Measurements from ENCODE around the genes FAM124B and NYAP2.

GRCh38 chr2:222892217-222893005 lies 31.6 kb downstream of the ACSL3 start:
- PRO-cap, result no peak

GRCh38 chr2:222919313-222920562 lies 58.9 kb downstream of the ACSL3 start:
- PRO-cap, result no peak

DNA sequence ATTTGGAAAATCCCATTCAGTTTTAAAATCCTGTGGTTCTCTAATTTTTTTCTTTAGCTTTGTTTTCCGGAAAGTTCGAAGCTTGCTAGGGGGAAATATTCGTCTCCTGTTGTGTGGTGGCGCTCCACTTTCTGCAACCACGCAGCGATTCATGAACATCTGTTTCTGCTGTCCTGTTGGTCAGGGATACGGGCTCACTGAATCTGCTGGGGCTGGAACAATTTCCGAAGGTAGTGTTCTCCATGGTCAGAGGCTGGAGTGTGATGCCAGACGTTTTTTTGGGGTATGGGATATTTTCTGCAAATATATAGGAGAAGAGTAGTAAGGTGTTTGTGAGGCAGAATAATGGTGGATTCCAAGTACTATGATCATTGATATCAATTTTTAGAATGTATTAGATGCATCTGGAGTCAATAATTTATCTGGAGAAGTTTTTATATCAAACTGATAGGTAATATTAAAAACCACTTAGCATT lies 66.2 kb downstream of the ACSL3 start:
- PRO-cap, result no peak

DNA sequence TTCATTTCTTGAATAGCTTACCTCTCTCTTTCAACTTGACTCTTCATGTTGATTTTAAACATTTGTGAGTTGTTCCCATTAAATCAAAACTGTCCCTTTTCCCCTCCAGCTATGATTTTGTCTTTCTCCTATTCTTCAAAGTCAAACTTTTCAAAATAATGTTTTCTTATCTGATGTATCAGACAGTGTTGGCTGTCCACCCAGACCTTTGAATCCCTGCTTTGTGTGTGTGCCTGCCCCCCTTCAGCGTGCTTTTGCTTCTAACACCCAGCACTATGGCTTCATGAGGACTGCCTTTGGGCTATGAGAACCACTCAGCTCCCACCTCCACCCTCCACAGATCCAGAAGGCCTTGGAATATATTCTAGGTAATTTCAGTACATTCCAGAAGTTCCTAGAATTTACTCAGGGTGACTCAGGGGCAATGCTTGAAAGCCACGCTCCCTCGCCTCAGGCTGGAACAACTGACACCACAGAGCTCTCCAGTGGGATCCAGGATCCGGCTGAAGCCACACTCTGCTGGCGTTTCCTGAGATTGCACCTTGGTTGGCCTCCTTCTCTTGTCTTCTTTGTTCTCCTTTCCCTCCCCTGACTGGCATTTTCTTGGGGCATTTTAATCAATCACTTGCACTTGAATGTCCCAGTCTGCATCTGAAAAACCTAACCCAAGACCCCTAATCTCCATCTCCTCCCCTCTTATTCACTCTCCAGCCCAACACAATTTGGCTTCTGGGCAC lies 92.7 kb upstream of the KCNE4 start:
- PRO-cap, result no peak

- PRO-cap, result no peak
Observed at GRCh38 chr2:223050711-223051674, 997 bp upstream of the KCNE4 start.

DNA sequence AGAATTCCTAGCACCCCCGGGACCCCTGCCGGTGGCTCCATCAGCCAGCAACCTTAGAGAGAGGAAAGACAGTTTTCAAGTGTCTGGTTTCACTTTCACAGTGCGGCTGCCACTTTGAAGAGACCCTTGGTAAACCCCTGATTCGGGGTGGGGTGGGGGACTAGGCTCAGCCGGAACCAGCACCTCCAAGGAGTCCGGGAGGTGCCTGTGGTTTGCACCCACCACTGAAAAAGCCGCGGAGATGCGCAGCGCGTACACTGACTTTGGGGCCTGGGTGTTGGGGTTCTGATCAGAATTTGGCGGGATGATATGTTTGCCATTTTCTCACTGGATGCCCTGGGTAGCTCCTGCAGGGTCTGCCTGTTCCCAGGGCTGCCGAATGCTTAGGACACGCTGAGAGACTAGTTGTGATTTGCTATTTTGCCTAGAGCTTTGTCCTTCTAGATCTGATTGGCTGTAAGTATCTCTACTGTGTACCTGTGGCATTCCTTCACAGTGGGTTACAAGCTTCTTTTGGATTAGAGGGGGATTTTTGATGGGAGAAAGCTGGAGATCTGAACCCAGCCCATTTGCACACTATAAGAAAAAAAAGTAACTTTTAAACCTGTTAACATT lies 1.4 kb downstream of the KCNE4 start:
- PRO-cap, result no peak

DNA sequence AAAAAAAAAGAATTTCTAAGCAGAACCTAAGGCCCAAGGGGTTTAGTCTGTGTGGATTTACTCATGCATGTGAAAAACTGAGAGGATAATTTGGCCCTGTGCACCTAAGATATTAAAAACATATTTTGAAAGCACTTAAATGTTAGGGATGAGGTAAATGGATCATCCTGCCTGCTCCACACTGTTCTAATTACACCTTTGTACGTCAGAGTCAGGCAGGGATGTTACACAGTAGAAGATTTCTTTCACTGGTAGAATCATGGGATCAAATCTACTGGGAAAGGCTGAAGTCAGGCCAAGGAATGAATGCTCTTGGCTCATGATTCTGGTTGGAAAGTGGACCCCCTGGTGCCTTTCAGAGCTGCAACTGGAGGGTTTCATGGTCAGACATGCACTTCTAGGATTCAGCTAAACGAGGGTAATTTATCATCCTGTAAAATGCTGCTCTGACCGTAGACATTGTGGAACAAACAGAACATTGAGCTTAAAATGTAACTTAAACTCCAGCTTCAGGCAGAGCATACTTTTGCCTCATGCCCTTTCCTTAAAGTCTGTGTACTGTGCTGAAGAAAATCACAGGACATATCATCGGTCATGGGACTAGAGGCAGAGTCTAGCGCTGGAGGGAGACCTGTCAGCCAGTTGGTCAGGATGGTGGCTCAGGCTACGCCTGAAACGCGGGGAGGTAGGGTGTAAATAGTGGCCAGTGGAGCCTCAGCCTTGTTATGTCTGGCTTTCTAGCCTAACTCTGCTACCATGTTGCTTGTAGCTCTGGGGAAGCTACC lies 4.9 kb downstream of the KCNE4 start:
- PRO-cap, result no peak

GRCh38 chr2:223841255-223841949 lies 4.0 kb upstream of the AP1S3 start:
- PRO-cap, result no peak

- PRO-cap, result no peak
Observed at GRCh38 chr2:224031676-224031876, 7.5 kb downstream of the SERPINE2 start.

DNA sequence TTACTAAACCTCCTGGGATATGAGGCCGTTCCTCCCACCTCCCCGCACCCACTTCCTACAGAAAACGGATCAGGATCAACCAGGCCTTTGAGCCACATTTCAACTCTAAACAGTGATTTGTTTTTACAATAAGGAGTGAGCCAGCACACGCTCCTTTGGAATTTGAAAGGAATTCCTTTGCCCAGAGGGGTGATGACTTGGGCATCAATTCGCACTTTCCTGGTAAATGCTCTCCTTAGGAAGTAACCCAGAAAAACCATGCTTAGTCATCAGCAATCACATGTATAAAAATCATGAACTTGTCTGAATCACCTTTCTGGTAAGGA lies 180.4 kb downstream of the FAM124B start:
- PRO-cap, result no peak

DNA sequence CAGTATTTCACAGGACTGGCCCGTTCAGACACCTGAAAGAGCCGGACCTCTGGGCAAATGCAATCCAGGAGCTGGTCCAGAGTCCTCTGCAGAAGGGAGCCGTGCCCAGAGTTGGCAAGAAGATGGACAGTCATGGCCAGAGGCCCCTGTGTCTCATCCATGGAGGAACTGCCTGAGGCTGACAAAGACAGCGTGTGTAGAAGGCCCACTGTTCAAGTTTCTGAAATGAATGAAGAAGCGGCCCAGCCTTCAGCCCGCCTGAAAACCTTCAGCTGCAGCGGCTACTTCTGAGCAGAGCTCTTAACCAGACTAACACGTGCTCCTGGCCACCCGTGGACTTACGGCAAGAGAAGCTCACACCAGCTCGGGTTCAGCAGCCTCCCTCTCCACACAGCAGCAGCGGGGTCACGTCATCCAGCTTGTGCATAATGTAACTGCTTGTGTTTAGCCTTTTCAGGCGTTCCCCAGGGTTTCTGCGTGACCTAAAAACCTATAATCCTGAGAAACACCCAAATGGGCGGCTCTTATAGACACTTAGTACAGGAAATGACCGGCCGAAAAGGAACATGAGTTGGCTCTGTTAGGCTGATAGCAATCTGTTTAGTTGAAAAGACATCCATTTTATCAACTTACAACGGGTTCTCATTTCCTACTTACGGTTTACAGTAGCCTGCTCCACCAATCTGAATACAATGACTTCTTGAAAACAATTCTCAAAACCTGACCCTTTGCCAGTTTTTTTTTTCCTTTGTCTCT lies at the start of gene FAM124B:
Gene FAM124B (minus strand): TSS at position 500 of the 756 bp plus-strand sequence.
- PRO-cap, result no peak

- PRO-cap, result no peak
Observed at GRCh38 chr2:224481875-224482333, 80.0 kb upstream of the FAM124B start.

- PRO-cap, result no peak
Observed at GRCh38 chr2:224523167-224523987, 61.8 kb downstream of the CUL3 start.

DNA sequence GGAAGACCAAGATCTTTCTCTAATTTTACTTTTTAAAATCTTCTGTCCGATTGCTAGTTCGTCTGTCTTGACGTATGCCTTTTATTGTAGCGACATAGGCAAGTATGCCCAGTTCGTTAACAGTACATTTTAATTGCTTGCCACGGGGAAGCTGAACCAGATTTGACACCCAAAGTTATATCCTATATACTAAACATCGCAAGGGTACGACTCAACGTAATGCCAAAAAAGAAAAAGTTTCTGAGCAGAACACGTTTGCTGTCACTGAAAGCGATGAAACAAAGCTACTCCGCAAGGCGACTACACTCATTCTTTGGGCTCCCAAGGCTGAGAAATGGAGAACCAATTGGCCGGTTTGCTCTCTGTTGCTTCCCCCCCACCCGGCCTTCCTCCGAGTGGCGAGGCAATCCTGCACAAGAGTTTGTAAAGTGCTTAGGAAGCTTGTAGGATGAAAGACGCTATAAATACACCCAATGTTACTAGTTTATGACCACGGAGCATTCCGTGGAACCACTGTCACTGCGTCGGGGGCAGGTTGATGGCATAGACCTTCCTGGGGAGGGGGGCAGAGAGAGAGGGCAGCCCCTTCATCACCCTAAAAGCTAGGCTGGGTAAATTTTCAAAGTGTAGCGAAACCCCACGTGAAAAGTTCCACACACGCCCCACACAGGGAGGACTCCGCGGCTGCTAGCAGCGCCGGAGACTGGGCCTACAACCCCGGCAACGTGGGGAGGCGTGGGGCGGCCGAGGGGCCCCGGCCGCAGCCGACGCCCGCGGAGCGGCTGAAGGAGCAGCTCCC lies 1.1 kb downstream of the CUL3 start:
- PRO-cap, result no peak

DNA sequence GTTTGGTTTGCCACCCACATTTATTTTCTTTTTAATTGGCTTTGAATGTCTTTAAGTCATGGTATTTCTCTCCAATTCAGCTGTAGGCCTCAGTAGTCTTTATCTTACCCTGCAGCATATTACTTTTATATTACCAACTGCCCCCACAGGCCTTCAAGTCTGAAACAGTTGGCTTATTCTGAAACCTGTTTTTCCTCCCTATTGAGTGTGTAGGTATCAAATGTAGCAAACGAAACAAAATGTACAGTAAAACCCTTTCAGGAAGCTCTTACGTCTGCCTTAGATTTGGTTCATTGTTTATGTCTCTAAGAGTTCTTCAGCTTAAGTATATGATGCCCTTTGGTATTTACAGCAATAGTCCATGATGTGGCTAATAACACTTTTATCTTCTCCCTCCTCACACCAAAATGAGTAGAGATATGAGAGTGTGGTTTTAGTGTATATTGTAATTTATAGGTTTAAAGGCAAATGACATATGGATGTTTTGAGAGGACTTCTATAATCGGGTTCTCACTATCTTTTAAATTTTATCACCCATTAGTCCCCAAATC lies 108.8 kb downstream of the DOCK10 start:
- PRO-cap, result no peak

- PRO-cap, result no peak
Observed at GRCh38 chr2:224944769-224945645, 97.3 kb downstream of the DOCK10 start.

DNA sequence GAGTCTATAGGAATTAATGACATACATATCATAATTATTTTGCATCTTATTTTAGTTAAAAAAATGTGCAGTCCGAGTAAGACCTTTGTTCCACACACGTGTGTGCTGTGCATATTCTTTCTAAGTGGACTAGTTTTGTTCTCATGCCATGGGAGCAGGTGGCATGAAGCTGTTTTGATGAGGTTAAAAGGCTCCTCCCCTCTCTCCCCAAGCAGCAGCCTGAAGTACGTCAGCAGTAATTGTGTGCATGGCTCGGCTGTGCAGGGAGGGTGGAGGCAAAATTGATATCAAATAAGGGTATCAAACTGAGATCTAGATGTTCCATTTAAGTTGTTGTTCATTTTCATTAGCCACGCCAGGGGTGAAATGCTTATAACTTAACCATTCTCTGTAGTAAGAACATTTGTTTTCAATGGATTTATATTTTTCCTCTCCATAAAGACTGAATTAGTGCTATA lies at the start of gene NYAP2:
Gene NYAP2 (plus strand): TSS at position 235 of the 458 bp plus-strand sequence.
- PRO-cap, result no peak

- PRO-cap, result no peak
Observed at GRCh38 chr2:225894421-225895005, 495.0 kb downstream of the NYAP2 start.

GRCh38 chr2:226031062-226031555 lies 631.6 kb downstream of the NYAP2 start:
- PRO-cap, result no peak

DNA sequence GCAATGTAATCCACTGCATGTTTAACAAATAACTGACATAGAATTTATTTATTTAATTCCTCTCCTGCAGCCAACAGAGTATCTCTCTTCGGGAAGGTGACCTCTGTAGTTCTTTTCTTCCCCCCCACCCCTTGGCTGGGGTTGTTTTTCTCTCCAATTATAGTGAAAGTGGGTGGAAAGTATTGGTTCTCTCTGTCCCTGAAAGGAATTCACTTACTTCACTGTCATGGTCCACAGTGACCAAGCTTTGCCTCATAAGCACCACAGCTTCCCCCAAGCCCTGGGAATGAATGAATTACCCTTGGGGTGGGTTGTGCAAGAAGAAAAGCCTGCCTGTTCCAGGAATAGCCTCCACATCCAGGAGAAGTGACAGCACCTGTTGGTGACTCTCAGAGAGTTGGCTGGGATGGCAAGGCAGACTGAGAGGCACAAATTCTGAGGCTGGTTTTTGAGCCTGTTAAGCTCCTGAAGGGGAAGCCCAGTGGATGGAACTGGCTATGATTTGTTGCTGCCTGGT lies 479.6 kb downstream of the IRS1 start:
- PRO-cap, result no peak